Panc1 (cell line): ENCODE results near the gene ODAD2.

DNA sequence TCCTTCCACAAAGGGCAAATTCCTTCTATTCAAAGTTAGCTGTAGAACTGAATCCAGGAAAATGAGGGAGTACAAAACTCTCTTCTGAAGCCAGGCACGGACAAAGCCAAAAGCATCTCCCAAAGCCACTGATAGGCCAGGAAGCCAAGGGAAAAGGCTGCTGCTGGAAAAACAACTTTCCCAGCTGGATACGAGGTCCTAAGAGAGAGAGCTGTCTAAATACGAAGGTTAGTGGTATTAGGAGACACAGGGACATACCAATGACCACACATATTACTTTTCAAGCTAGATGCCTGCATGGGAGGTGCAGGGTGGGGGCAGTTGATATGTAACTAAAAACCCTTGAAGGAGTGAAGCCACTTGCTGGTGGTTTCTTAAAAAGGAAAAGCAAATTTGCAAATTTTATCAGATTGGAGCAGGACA, 43.5 kb downstream of the MKX start:
- RRBS, 2 experiments: no CpG with 5 or more reads among the region's 3 CpGs

- RRBS, 2 experiments: no CpG with 5 or more reads among the region's 3 CpGs
Observed at GRCh38 chr10:27713904-27714409, 31.7 kb downstream of the MKX start.

- RRBS, 2 experiments: no CpG with 5 or more reads among the region's 6 CpGs
Observed at GRCh38 chr10:27981621-27982126, 17.2 kb downstream of the ODAD2 start.

DNA sequence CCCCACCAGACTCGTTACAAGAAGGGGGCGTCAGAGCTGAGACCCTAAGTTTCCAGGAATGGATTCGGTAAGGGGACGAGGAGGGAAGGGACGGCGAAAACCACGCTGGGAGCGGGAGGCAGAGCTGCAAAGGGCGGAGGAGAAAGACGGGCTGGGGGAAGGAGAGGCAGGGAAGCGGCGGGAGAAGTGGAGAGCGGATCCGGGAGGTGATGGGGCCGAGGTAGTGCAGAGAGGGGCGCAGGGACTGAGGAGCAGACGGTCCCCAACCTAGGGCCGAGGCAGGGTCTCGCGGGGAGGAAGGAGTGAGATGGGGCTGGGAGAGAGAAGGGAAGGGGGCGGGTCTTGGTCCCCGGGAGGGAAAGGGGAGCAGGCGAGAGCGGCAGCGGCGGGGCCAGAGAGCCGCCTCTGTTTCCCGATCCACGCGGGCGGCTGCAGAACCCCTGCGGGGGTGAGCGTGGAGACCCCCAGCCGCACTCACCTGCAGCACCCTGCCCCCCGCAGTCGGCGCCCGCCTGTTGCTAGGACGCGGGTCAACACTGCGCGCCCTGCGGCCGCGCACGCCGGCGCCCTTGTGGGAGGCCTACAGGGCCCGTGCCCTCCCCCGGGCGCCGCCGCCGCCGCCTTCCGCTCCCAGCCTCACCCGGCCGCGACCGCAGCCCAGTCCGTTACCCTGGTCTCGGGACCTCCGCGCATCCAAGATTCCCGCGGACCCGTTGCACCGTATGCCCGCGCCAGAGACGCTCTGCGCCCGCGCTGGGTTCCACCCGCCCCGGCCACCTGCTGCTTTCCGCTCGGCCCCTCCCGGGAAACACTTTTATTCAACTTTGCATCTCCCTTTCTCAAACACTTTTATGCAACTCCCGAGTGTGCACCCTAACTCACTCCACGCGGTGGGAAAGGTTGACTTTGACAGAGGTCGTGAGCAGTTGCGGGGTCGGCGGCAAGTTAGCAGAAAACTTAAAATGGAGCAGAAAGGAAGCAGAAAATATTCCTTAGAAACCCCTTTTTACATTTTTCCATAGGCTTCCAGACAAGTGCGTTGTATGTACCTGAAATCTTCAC, at the start of gene ODAD2:
ODAD2 (minus strand) TSS at position 755 of the 1,062 bp plus-strand sequence.
- RRBS, 2 experiments: 76 to 79% methylated on average over 11 of the region's 87 CpGs

DNA sequence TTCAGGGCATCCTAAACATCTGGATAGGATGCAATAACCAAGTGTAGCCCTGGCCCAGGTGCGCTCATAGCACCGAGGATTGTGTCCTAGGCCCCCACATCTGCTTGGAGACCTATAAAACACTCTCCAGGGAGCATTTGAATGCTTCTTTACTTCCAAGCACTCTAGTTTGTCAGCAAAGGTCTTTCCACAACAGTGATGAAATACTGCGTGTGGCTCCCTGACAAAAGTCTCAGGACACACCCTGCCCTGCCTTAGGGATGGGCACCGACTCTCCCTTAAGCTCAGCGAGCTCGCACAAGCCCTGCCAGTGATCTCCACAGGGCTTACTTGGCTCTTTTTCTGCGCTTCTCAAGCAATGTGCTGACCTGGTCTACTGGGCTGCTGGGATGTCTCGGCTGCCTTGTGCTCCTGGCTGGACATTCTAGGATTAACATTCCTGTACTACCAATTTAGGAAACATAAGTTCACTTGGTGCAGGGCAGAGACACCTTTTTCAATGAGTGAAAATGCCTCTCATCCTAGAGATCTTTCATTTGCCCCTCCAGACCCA, 84.3 kb upstream of the MPP7 start:
- RRBS, 2 experiments: no CpG with 5 or more reads among the region's 8 CpGs

GRCh38 chr10:28496491-28496914, 36.4 kb upstream of the WAC start:
- RRBS, 2 experiments: no CpG with 5 or more reads among the region's 2 CpGs

DNA sequence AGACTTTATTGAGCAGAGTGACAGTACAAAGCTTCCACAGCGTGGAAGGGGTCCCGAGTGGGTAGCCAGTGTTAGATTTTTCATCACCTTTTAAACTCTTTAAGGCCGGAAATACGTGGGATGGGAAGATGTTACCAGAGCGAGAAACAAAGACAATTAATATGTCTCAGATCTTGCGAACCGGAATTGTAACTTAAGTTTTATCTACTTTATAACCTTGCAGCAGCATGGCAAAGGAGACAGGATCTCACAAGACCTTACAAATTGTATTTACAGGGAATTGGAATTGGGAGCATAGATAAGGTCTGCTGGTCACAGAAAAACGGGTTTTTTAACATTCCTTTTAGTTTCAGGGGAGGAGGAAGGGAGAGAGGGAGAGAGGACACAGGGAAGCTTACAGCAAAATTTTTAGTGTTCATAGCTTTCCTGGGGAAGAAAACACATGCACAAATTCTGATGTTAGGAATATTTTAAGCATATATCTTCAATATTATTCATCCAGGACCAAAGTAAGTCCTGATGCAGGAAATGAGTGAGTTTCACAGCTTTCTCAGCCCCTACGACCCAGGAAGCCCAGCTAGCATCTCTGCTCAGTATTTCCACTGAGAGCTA, 32.7 kb upstream of the WAC start:
- RRBS, 2 experiments: 19 to 36% methylated on average over 3 of the region's 9 CpGs

GRCh38 chr10:28539924-28541035, 7.4 kb downstream of the WAC start:
- RRBS, 2 experiments: no CpG with 5 or more reads among the region's 9 CpGs

DNA sequence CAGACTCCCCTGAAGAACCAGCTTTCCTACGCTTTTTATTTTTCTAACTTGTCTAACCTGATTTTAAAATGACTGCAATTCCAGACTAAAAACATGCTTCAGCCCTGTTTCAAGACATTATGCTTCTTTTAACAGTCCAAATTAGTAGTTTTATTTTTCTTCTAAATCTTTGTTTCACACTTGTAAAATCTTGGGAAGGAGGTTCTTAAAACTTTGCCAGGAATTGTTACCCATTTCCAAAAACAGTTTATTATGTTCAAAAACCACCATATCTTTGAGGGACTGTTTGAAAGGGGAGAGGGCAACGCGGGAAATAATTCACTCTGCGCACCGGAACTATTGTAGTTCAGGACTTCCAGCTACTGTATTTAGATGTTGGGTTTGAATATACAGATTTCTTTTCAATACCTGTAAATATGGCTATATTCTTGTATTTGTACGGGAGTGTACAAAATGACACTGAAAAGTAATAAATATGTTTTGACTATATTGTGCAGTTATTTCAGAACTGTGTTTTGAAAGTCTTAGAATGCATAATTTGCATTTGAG, 54.7 kb upstream of the BAMBI start:
- RRBS, 2 experiments: no CpG with 5 or more reads among the region's 6 CpGs

GRCh38 chr10:28676194-28677096, 876 bp upstream of the BAMBI start:
- RRBS, 2 experiments: 1 to 5% methylated on average over 16 to 21 of the region's 38 CpGs

DNA sequence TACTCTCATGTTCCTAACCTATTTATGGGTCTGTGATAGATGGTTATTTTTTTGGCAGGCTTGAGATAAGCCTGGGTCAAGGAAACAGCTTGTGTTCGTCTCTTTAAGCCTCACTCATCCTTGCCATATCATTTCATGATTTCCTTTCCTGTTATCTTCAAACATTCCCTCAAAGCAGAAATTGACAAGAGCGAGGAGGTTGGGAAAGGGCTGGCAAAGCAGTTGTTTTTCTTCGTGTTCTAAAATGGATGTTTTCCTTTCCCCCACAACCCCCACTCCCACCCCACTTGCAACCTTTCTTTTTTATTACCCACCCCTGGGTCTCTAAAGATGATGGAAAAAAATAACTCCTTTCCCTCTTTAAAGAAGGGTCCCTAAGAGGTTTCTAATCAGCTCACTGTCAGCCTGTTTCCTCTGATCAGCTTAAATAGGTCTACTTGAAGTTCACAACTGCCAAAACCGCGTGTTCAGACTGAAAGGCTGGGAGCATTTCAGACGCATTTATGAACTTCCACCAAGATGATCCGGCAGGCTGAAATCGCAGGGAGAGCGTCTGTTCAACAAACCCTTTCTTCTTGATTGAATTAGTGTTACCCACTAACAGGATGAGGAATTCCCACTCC, 130.3 kb downstream of the BAMBI start:
- RRBS, 2 experiments: no CpG with 5 or more reads among the region's 9 CpGs

DNA sequence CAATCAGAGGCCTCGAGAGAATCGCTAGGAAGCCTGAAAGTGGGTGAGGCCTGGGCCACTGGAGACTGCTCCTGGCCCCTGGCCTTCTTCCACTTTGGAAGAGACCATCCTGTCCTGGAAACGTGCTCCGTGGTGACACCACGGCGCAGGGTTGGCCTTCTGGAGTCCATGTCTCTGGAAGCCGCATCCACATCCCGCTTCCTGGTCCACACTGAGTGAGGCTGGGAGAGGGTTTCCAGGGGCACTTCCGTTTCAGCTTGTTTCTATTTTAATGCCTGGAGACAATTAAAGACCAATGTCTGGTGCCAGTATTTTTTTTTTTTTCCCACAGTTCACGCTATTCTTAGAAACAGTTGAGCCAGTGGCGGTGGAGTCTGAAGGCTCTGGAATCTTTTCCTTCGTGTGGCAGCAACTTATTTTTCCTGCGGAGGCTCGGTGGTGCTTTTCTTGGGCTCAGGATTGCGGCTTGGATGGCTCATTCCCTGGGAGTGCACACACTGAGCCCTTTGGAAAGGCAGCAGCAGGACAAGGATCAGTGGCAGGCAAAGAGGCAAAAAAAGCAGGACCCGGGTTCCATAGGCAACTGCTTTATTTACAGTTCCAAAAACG, 202.6 kb downstream of the BAMBI start:
- RRBS, 2 experiments: no CpG with 5 or more reads among the region's 17 CpGs

- RRBS, 2 experiments: no CpG with 5 or more reads among the region's 21 CpGs
Observed at GRCh38 chr10:29318114-29319058, 29.5 kb downstream of the LYZL1 start.

DNA sequence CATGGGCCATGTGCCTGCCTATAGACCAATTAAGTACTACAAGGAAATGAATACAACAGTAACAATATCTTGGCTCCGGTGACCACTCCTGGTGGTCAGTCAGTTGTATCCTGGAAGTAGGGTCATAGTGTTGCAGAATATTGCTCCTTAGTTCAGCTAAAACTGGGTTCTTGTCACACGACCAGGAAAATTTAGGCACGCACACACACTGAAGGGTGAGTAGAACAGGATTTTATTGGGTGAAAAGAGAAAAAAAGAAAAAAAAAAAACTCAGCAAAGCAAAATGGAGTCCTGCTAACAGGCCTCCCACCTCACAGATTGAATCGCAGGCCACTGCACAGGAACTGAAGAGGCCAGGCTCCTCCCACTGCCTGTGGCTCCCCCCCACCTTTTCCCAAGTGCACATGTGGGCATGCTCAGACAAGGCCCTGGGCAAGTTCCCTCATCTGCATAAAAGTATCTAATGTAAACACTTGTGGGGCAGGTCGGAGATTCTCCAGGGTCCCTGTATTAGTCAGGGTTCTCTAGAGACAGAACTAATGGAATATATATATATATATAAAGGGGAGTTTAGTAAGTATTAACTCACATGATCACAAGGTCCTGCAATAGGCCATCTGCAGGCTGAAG, 155.2 kb downstream of the LYZL1 start:
- RRBS, 2 experiments: no CpG with 5 or more reads among the region's 5 CpGs

DNA sequence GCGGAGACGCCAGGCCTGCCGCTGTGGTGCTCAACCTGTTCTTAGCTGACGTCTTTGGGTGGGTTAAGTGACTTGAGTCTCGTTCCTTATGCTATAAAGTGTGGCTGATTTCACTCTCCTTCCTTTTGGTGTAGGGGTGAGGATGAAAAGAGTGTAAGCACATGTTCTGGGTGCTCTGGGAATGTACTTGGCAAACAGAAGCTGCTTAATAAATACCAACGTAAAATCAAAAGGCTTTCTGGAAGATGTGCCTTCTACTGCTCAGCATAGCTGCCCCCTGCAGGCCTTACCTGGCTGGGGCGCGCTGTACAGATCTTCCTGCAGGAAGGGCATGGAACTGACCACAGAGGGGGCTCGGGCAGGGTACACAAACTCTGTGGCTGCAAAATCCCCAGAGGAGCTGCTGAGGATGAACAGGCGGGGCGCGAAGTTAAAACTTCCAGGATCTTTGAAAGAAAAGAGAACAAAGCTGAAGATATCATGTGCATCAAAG, 169.4 kb downstream of the SVIL start:
- RRBS, 2 experiments: no CpG with 5 or more reads among the region's 12 CpGs

GRCh38 chr10:29470872-29471605, 163.7 kb downstream of the SVIL start:
- RRBS, 2 experiments: no CpG with 5 or more reads among the region's 14 CpGs

GRCh38 chr10:29482766-29483109, 152.0 kb downstream of the SVIL start:
- RRBS, 2 experiments: no CpG with 5 or more reads among the region's 10 CpGs

GRCh38 chr10:29484478-29484878, 150.3 kb downstream of the SVIL start:
- RRBS, 2 experiments: no CpG with 5 or more reads among the region's 10 CpGs

DNA sequence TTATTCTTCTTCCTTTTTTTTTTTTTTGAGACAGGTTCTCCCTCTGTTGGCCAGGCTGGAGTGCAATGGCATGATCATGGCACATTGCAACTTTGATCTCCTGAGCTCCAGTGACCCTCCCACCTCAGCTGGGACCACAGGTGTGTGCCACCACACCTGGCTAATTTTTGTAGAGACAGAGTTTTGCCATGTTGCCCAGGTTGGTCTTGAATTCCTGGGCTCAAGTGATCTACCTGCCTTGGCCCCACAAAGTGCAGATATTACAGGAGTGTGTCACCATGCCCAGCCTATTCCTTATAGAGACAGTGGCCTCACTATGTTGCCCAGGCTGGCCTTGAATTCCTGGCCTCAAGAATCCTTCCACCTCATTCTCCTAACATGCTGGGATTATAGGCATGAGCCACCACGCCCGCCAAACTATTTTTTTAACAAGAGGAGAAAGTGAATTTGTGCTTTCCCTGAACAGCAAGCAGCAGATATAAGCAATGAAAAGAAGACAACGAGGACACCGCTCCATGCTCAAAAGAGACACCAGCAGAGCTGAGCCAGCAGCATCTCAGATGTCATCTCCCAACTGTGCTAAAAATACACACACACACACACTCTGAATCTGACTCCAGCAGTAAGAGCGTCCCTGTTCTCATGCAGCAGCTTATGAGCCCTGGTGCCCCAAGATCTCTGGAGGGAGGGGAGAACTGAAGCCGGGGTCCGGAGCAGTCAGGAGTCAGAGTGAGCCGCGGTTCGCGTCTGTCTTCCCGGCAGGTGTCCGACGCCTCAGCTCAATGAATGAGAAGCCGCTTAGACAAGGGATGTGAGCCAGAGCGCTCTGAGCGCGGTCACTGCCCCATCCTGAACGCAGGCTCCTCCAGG, 49.5 kb downstream of the SVIL start:
- RRBS, 2 experiments: 88 to 90% methylated on average over 6 of the region's 19 CpGs

GRCh38 chr10:29588853-29589541, 45.8 kb downstream of the SVIL start:
- RRBS, 2 experiments: no CpG with 5 or more reads among the region's 12 CpGs